ENCODE measurements around the genes DBT and CDC14A.

DNA sequence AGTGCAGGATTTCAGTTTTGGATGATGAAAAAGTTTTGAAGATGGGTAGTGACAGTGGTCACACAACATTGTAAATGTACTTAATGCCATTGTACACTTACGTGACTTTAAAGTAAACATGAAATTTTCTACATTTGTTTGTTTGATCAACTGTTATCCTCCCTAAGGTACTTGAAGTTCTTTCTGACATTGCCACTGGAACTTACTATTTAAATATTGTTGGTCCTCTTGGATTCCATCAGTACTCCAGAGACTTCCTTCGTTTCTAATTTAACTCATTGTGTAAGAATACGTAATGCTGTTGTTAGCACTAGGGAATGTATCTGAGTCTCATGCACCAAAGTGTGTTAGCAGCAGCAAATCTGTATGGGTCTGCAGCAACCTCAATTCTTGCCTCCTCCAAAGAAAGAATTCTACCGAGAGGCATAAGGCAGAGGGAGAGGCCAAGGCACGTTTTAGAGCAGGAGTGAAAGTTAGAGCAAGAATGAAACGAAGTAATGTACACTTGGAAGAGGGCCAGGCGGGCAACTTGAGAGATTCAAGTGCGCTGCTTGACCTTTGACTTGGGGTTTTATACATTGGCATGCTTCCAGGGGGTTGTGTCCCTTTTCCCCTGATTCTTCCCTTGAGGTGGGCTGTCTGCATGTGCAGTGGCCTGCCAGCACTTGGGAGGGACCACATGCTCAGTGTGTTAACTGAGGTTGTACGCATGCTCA, 2.3 kb upstream of the CNN3 start:
- PRO-cap, result no peak

GRCh38 chr1:95020929-95022226, 51.4 kb downstream of the ALG14 start:
- PRO-cap, result no peak

DNA sequence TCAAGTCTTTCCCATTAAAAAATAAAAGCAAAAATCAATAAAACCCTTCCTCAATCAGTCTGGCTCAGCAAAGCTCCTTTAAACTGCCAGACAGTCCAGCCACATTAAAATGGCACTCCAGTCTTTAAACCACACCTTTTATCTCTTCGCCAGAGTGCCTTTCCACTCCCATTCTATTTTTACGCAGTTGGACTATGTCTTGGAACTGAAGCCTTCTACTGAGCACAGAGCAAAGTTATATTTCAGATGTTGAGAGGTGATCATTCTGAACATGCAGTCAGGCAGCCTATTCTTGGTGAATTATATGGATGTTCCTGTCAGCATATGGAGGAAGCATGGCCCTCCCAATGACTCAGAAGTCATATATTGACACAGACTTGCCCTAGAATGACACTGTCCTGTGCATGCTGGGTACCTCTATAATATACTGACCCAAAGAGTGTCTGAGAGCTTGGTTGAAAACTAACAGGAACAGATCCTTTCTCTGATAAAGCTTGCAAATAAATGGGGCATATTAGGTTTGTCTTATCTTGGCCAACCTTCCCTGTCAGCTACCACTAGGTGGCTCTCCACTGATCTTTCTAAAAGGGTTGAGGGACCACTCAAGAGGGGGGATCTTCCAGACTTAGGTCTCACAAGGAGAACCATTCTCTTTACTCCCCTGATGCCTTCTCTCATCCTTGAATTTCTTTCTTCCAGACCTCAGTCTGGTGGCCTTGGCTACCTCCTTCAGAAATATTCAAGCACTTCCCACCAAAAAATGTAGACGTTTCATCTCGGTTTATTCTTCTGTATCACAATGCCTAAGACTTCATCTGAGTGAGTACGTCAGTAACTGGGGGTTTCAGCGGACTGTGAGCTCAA, 11.7 kb upstream of the ALG14 start:
- PRO-cap, result no peak

DNA sequence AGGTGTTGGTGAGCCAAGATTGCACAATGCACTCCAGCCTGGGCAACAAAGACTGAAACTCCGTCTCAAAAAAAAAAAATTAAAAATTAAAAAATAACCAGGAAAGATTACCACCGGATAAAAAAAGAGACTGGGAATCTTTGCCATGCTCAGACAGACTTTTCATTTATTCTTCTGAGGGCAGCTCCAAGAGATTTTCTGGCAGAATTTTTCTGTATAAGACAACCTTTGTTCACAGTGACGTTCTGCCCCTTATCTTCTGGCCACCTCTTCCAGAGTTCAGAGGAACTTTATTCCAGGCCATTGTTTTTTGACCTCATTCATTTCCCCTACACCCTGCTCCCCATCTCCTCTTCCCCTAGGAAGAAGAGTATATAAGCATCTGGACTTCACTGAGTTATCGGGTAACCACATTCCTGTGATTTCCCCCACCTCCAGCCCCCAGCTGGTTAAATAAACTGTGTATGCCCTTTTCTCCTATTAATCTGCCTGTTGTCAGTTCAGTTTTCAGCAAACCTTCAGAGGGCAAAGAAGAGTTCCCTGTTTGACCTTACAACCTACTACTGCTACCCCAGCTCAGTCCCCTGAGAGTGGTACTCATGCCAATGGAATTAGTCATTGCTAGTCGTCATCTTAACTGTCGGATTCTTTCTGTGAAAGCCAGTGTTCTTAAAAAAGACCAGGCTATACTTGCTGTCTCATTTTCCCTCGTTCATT, 14.2 kb upstream of the ALG14 start:
- PRO-cap, result no peak

DNA sequence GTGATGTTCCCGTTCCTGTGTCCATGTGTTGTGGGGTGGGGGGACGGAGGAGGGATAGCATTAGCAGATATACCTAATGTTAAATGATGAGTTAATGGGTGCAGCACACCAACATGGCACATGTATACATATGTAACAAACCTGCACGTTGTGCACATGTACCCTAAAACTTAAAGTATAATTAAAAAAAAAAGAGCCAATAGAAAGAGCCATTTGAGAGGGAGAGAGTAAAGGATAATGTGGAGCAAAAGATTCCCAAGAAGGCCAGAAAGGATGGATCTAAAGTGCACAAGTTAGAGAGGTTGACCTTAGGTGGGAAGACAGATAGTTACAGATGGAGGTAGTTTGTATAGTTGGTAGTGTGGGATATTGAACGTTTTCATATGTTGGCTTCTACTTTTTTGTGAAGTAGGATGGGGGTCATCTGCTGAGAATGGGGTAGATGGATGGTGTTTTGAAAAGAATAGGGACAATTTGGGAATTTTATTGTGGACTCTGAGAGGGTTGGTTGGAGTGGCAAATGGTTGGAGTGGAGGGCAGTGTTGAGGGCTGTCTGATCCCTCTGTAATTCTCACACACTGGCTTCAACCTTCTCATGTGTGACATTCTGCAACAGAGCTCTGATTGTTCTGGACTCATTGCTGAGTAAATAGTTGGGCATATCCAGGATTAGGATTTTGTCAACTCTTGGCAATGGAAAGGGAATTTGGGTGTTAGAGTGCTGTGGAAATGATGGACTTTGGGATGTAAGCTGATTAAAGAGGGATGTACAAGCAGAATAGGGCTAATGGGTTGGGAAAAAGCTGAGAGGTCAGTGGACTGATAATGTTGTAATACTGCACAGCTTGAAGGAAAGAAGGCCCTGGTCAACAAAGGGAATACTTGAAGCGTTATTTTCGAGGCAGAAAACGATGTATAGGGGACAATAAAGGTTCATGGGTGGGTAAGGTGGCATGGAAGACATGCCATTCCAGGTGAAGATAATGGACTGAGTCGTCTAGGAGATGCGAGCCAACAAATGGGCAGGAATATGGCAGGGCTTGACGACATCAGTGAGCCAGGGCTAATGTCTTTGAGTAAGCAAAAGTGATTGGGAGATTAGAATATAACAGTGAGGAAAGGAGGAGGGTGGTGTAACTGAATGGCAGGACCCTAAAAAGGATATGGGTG, 16.4 kb downstream of the TLCD4 start:
- PRO-cap, result no peak

DNA sequence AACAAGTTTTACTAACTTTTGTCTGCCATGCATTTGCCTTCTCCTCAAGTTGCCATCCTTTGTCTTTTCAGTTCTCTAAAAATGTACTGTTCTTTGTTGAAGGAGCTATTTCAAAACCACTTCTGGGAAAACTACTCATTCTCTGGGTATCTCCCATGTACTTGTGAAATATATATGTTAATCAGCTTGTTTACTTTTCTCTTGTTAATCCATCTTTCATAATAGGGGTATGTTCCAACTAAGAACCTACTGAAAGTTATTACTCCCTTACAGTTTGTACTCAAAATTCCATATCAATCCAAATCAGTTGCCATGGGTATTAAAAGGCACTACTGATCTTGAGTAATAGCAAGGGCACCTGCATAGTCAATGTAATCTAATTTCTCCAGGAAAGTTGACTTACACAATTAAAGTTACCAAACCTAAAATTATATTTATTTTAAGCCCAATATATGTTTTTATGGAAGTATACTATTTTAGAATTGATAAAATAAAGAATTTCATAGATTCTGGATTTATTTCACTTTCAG, 16.2 kb downstream of the DPYD start:
- PRO-cap, result no peak

GRCh38 chr1:97906849-97907402, 13.9 kb downstream of the DPYD start:
- PRO-cap, result no peak

GRCh38 chr1:98210147-98211075, 289.6 kb upstream of the DPYD start:
- PRO-cap, result no peak

- PRO-cap, result no peak
Observed at GRCh38 chr1:99562958-99563259, 83.0 kb upstream of the PALMD start.

- PRO-cap, result no peak
Observed at GRCh38 chr1:99659597-99660278, 13.8 kb downstream of the PALMD start.

DNA sequence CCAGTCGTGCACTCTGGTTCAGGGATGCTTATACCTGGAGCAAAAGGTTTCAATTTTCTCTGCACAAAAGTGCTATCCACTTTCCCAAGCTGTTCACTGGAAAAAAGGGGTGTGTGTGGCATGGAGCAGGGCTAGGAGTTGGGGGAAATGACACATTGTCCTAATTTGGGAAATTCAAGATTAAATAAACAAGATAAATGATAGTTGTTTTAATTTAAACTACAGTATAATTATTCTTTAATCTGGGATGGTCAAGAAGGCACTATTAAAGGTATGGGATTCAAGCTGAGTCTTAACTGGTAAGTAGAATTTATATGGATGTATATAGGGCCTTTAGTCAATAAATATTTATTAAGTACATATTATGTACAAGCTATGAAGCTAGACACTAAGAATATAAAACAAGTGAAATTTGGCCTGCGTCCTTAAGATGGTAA, 18.2 kb downstream of the PALMD start:
- PRO-cap, result no peak

DNA sequence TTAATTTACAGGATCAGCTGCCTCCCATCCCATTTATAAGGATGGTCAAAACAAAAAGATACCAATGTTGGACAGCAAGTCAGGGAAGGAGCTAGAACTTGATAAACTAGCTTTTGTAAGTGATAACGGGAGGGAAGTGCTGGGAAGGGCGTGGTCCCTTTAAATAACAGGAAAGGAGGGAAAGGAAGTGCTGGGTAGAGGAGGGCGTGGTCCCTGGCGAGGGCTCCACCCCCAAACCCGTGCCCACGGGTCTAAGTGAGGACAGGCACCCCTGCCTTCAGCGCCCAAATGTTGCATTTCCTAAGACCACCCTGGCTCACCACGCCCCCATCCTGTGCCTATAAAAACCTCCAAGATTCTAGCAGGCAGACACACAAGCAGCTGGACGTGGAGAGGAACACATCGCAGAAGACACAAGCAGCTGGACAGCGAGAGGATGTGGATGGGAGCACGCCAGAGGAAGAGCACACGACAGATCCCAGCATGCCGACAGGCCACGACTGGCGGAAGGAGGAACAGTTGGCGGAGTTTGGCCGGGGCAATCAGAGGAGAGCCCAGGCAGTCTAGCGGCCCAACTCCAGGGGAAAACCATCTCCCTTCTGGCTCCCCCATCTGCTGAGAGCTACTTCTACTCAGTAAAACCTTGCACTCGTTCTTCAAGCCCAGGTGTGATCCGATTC, 58.5 kb downstream of the PALMD start:
- PRO-cap, result unidirectional peak, plus-strand start at position 234 of the sequence

DNA sequence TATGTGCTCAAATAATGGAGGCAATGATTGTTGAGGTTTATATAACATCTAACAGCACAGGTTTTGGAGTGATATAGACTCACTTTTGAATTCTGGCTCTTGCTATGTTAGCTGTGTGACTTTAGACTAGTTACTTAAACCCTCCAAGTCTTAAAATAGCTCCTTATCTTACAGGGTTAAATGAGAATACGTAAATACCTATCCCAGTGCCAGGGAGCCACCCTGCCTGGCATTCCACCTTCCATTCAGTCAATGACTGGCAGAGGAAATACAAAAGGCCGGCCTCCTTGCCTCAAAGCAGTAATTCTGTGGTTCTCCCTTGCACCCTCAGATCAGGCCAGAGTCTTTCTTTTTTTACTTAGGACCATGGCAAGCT, 31.8 kb downstream of the DBT start:
- PRO-cap, result unidirectional peak, plus-strand start at position 254 of the sequence

DNA sequence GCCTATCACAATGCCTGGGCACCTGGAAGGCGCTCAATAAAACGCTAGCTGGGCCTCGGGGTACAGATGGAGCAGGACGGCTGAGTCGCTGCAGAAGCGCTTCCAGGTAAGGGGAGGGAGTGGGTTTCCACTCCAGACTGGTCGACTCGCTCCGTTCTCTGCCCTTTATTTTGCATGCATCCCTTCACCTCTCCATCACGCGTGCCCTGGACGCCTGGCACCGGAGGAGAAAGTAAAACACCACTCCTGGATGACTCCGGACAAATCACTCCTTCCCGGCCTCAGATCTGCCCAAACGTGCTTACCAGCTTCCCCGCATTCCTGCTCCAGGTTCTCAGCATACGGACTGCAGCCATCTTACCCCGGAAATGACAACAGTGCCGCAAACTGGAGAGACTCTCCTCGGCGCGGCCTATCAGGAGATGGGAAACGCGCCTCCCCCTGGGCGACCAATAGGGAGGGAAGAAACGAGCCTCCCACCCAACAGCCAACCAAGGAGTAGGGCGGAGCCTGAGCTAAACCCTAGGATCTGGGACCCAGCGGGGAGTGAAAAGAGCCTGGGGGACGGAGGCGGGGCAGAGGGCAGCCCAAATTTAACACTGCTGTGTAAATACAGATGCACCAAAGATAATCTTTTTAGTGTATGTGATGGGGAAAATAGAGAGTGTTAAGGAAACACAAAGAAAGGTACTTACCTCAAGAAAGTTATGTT, at the start of gene DBT:
Gene DBT (minus strand): TSS at position 370 of the 712 bp plus-strand sequence.
- PRO-cap, result bidirectional peak, plus-strand start at position 525 of the sequence, minus-strand start at position 369 of the sequence

- PRO-cap, result no peak
Observed at GRCh38 chr1:100267777-100268467, 1.9 kb downstream of the RTCA start.

DNA sequence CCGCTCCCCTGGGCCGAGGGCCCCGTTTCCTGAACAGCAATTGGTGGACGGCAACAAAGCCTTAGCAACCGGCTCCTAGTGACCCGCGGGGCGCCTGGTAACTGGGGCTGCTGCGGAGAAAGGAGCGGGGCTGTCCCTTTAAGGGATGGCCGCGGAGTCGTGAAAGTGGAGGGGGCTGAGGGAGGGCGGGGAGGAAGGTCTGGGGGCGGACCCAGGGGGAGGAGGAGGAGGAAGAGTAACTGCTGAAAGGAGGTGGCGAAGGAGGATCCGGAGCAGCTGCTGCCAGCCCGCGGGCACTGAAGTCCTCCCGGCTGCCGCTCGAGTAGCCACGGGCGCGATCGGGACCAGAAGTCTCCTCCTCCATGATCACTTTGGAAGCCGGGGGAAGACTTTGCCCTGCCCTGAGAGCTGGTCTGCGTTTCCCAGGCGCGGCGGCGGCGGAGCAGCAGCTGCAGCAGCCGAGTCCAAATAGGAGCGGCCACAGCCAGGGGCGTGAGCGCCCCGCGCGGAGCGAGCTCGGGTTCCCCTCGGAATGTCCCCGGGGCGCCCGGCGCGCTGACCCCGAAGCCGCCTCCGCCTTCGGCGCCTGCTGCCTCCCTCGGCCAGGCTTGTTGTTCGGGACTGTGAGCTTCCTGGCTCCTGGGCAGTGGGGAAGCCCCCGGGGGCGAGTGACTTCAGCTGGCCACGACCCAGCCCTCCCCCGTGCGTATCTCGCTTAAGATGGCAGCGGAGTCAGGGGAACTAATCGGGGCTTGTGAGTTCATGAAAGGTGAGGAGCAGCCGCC, at the start of gene CDC14A:
Gene CDC14A (plus strand): TSS at position 272 of the 785 bp plus-strand sequence.
- PRO-cap, result bidirectional peak, plus-strand start at position 272 of the sequence, minus-strand start outside the sequence; unidirectional peak, plus-strand start at position 497 of the sequence

DNA sequence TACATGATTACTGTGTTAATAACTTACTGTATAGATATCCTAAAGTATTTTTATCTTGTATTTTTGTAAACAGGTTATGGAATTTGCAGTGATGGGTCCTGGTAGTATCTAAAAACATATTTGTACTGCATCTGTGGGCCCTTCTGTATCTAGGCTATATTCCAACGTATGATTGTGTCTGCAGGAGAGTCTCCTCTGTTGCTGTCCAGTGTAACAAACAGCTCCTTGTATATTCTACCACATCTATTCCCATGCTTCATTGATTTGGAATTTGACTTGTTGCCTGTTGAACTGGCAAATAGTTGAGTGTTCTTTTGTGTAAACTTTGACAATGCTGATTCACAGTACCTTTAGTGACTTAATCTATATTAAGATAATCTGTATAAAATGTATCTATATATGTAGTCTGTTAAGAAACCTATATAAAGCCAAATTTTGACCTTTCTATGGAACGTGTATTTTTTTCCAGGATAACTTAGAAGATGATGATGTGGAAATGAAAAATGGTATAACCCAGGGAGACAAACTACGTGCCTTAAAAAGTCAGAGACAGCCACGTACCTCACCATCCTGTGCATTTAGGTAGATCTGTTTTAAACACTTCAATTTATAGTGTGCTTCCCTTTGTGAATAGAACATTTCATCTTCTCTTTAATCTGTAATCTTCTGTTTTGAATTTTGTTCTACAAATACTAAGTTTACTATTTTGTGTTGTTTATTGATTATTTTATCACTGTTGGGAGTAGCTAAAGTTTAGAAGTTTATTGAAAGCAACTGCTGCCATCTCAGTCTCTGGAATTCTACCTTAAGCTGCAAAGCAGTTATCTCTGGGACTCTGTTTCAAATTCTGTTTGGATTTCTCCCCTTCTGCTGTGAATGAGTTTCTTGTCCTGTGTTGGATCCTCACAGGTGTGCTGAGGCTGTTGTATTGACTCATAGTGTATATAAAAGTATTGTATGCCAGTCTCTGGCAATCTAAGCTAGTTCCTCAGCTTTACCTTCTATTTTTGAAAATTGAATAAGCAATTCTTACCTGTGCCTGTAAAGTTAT, 43.3 kb upstream of the GPR88 start:
- PRO-cap, result no peak

DNA sequence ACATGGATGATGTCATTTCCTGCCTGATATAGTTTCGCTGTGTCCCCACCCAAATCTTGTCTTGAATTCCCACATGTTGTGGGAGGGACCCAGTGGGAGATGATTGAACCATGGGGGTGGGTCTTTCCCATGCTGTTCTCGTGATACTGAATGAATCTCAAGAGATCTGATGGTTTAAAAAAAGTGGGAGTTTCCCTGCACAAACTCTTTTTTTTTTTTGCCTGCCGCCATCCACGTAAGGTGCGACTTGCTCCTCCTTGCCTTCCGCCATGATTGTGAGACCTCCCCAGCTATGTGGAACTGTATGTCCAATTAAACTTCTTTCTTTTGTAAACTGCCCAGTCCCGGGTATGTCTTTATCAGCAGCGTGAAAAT, 106.0 kb downstream of the S1PR1 start:
- PRO-cap, result no peak

DNA sequence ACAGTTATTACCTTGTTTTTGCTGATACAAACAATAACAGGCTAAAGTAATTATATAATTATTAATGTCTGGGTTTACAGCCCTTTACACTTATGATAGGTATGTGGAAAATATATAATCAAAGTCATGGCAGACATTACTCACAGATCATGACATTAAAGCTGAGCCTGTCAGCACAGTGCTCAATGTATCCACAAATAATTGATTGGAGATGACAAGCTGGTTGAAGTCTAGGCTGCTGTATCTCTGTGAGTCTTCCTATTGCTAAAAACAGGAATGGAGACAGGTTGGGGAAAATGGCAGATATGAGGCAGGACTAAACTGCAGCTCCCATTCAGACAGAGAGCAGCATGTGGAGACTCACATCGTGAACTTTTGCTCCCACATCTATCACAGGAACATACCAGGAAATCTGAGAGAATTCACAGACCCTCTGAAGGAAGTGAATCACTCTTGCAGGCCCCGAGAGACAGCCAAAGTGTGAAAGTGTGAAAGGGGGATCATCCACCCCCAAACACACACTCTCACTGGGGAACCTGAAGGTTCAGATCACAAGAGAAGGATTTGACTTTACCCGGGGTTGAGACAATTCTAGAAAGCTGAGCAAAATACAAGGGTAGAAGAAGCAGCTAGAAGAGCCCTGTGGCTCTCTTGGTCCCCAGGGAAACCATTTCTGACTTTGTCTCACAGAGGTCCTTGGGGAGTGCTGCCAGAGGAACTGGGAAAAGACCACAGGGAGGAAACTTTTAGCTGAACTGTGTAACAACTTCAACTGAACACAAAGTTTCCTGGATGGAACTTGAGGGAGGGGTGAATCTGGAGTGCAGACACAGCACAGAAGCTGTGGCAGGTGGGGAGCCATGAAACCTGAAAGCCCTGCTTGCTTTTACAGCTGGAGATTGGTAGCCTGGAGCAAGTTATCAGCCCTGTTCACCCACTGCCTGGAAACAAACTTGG, 173.4 kb downstream of the S1PR1 start:
- PRO-cap, result no peak

- PRO-cap, result no peak
Observed at GRCh38 chr1:101997154-101997526, 414 bp upstream of the OLFM3 start.